SK-N-SH (cell line): ENCODE data around the gene WBP11.

DNA sequence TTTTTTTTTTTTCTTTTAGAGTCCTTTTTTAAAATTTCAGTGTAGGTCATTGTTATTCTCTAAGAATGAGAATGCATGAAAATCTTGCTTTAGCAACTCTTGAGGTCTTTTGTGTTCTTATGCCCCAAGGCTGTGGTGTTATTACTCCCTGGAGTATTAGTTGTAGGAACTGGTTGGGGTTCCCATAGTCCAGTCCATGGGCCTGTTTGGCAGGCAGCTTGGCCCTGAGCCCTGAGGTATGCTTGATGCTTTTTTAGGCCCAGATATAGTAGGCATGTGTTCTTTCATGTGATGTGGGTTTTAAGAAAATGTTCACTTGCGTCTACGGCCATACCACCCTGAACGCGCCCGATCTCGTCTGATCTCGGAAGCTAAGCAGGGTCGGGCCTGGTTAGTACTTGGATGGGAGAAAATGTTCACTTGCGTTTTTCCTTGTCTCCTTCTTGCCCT, 1.7 kb downstream of the FAM234B start:
- RRBS, result no CpG with 5 or more reads among the region's 9 CpGs
CAGE:
- cytosol, long polyA plus RNA, result no peak
- long polyA plus RNA, result no peak
- nucleus, long polyA plus RNA, result no peak

DNA sequence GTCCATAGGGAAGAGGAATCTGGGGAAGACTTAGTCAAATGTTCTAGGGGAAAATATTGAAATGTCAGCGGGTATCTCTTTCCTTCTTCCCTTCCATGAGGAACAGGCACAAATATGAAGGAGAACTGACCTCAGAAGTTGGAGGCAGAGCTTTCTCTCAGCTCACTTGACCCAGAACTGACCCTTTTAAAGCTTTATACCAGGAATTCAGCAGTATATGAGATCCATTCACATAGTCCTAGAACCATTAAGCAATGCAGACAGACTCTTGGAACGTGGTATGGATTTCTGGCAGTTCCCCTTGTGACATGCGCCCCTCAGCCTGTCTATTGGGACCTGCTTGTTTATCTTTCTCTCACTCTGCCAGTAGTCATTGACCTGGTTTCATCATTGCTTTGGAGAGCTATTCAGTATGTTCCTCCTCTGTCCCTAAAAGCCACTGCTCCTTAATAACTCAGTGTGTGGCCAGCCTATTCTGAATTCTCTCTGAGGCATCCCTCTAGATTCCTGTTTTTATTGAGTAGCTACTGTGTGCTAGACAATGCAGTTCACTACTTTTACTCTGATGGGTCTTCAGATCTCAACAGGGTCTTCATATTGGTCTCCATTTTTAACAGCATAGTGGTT, 43.1 kb upstream of the GSG1 start:
- RRBS, result no CpG with 5 or more reads among the region's 3 CpGs
CAGE:
- cytosol, long polyA plus RNA, result no peak
- long polyA plus RNA, result no peak
- nucleus, long polyA plus RNA, result no peak

- RRBS, result no CpG with 5 or more reads among the region's 17 CpGs
CAGE:
- cytosol, long polyA plus RNA, result no peak
- long polyA plus RNA, result no peak
- nucleus, long polyA plus RNA, result no peak
Measured at GRCh38 chr12:13172697-13174045, 23.4 kb upstream of the EMP1 start.

DNA sequence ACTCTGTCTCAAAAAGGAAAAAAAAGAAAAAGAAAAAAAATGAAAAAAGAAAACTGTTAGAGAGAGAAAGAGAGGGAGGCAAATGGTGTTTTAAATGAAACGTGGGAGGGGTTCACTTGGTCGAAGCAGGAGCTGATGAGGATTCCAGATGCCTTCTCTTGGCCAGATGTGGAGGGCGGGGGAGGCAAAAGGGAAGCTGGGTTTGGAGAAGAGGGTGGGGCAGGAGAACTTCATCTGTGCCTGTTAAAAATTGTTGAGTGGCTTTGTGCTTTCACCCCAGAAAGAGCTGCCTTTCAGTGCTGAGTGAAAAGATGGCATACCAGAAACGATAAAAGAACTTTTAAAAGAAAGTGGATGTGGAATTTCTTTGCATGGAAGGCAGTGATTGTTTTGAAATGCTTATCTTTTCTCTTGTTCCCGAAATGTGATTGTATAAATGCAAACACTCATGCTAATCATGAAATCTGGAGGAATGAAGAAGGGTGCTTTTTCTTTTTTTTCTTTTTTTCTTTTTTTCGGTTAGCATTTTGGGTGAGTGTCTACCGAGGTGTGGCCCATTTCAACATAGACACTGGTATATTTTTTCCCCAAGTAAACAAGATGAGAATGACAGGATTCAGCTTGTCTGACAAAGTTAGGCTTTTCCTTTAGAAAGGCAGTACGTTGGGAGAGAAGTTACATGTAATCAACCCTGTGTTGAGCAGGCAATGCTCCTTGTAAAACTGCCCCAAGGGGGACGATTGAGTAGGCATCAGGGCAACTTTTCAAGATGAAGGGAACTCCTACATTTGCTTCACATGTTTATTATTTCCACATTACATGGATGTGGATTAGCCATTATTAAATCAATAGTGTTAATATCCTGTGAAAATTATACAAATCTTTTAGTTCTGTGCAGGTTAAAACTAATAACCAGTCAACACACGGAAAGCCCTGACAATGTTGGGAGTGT, 1.5 kb downstream of the EMP1 start:
- RRBS, result no CpG with 5 or more reads among the region's 10 CpGs
CAGE:
- cytosol, long polyA plus RNA, result no peak
- long polyA plus RNA, result no peak
- nucleus, long polyA plus RNA, result start-site peak on the plus strand centred at position 418 of the sequence, 136 bp wide, 68 and 39 reads in 2 replicates

GRCh38 chr12:13208259-13208575, 11.7 kb downstream of the EMP1 start:
- RRBS, result no CpG with 5 or more reads among the region's 1 CpG
CAGE:
- cytosol, long polyA plus RNA, result no peak
- long polyA plus RNA, result no peak
- nucleus, long polyA plus RNA, result no peak

DNA sequence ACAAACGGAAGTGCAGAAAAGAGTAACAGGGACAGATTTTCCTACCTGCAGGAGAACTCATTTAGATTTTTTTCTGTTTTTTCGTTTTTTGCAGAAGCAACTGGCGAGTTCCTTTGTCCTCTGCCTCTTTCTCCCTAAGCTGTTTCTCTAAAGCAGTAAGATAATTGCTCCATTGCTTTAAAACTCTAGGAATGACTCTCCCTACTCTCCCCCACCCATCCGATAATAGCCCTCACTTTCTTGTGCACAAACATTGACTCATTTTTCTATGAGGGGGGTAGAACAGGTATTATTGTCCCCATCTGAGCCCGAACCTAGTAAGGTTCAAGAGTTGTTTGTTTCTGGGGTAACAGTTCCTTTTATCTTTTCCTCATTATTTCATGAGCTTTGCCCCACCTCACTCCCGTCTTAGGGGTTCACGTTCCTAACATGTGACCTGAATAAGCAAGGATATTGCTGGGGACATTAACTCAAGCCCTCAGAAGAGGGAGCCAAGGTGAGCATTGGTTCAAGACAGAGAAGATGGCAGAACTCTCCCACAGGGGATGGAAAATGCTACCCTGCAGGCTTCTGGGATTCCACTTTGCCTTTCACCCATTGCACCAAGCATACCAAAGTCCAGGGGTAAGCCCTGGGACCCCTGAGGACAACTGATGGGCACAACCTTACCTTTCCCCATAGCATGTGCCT, 190.6 kb downstream of the EMP1 start:
- RRBS, result no CpG with 5 or more reads among the region's 7 CpGs
CAGE:
- cytosol, long polyA plus RNA, result no peak
- long polyA plus RNA, result no peak
- nucleus, long polyA plus RNA, result no peak

- RRBS, result no CpG with 5 or more reads among the region's 12 CpGs
CAGE:
- cytosol, long polyA plus RNA, result no peak
- long polyA plus RNA, result no peak
- nucleus, long polyA plus RNA, result no peak
Measured at GRCh38 chr12:13390174-13390866, 193.8 kb downstream of the EMP1 start.

DNA sequence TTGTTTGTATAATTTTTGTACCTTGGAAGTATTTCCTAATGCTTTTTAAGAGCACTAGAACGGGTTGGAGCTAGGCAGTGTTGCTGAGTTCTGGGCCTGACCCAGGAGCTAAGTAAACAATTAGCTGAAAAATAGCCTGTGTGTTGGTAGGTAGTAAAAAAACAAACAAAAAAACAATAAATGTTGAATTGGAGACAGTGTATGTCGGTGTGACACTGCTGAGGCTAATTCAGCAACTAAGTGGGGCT, 244.4 kb downstream of the EMP1 start:
- RRBS, result no CpG with 5 or more reads among the region's 2 CpGs
CAGE:
- cytosol, long polyA plus RNA, result no peak
- long polyA plus RNA, result no peak
- nucleus, long polyA plus RNA, result no peak

DNA sequence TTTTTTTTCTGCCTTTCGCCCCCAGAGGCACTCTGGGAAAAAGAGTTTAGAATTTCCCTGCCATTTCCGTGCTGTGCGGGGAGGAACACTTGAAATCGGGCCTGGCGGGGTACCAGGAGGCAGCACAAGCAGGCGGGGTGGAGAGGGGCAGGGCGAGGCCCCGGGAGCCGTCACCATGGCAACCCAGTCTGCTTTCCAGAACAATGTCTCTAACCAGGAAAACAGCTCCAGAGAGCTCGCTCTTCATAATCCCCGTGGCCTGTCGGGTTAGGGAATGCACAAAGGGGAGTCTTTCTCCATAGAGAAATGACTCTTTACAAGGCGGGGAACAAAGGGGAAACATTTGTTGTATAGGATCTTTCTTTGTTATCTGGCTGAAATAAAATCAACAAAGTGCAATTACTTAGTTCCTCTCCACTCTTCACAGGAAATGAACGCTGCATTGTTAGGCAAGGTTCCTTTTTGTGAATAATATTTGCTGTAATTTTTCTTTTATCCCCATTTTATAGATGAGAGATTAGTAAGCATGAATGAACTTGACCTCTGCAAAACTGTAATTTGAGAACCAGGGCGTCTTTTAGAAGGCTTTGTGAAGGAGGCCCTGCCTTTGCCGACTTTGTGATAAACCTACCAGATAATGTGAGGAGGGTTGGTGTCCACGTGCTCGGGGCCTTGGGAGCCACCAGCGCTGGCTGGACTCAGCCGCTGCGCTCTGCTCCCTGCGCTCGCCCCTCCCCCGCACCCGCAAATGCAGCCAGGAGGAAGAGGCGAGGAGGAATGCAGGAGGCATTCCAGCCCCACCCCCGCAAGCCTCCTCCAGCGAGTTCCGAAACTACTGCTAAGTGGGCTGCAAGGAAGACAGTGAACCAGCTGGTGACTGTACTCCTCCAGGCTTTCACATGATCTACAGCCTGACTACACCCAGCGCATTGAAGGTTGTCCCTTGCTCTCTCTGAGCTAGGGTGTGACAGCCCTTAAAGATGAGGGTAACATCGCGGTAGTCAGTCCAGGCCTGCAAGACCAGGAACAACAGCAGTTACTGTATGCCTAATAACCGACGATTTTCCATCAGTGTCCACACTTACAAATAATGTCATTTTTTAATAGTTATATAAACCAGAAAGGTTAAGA, 105.1 kb upstream of the ATF7IP start:
- RRBS, result no CpG with 5 or more reads among the region's 34 CpGs
CAGE:
- cytosol, long polyA plus RNA, result no peak
- long polyA plus RNA, result no peak
- nucleus, long polyA plus RNA, result no peak

DNA sequence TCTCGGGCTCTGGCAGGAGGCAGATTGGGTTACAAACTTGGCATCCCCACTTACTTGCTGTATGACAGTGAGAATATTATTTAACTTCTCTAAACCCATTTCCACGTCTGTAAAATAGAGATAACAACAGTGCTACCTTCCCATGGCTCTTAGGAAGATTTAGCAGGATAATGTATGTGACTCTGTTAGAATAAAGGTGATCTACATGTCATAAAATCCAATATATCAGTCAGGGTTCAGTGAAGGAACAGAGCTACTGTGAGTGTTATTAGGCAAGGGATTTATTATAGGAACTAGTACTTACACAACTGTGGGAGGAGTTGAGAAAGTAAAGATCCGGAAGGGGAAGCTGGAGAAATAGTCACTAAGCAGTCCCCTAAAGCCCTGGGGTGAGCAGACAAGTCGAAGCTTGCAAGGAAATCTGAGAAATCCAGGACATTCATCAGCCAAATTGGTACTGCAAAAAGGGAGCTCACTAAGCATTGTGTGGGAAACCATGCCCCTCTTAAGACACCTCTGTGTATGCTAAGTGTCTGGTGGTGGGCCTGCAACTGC, 92.0 kb upstream of the ATF7IP start:
- RRBS, result no CpG with 5 or more reads among the region's 4 CpGs
CAGE:
- cytosol, long polyA plus RNA, result no peak
- long polyA plus RNA, result no peak
- nucleus, long polyA plus RNA, result no peak

DNA sequence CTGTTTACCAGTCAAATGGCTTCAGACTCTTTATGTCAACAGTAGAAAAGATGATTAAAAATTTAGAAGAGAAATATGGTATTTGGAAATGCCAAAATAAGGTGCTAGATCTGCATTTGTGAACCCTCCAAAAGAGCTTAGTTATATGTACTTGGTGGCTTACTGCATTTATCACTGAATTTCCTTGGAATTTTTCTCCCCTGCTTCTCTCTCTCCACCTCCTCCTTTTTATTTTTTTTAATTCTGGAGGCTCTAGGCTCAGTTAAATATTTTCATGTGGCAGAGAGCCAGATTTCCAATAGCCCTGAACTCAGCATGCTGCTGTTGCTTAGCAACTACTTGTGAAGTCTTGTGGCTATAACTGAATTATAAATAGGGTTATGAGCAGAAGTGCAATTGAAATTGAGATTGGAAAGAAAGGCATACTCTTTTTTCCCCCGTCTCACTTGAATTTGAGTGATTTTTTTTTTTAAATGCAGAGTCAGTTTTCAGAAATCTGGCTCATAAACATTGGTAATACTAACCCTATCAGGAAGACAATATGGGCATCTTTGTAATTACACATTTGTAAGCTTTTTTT, 38.2 kb downstream of the ATF7IP start:
- RRBS, result no CpG with 5 or more reads among the region's 1 CpG
CAGE:
- cytosol, long polyA plus RNA, result no peak
- long polyA plus RNA, result no peak
- nucleus, long polyA plus RNA, result no peak

- RRBS, result 0% methylated on average over 2 of the region's 23 CpGs
CAGE:
- cytosol, long polyA plus RNA, result no peak
- long polyA plus RNA, result no peak
- nucleus, long polyA plus RNA, result no peak
Measured at GRCh38 chr12:14775075-14775809, 1.0 kb downstream of the H2AJ start.

GRCh38 chr12:14793457-14794140, 9.7 kb downstream of the WBP11 start:
- RRBS, result no CpG with 5 or more reads among the region's 5 CpGs
CAGE:
- cytosol, long polyA plus RNA, result no peak
- long polyA plus RNA, result no peak
- nucleus, long polyA plus RNA, result no peak

DNA sequence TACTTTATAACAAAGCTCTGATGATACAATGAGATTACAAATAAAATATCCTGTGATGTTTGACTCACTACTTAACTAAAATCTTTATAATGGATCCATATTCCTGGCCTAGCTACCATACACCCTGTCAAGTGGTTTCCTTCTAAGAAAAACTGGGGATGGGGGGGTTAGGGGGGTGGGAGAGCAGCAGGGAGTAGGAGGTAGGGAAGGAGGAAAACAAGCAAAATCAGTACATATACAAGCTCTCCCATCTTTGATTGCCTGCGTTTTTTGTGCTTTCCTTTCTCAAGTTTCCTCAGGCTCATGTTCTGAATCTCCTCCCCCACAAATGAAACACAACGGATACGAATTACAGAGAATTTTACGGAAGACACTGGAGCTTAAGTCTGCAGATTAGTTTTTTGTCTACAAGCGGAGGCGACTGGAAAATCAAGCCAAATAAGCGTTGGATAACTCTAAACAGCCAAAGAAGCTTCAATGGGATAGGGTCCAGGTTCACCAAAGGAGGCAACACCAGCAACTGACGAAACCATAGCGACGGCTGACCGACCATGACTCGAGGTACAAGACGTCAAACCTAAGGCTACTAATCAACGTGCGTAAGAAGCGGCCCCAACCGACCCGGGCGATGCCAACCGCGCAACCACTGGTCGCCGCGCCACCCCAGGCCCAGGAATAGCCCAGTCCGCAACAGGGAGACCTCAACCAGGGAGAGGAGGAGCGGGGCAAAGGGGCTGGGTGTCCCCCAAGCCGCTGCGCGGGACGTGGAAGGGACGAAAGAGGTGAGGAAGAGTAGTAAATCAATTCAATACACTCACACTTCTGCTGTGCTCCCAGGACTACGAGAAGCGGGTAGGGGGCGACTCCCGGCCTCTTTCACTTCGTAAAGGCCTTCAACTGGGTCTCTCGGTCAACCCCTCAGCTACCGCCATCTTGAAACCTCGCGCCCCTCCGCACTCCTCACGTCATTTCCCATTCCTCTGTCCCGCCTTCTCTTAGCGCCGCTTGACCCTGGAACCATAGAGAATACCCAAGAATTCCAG, at the start of gene WBP11:
Gene WBP11, minus strand, starts transcription at position 945 of the 1,043 bp plus-strand sequence.
- RRBS, result no CpG with 5 or more reads among the region's 45 CpGs
CAGE:
- cytosol, long polyA plus RNA, result start-site peak on the minus strand centred at position 915 of the sequence, 99 bp wide, 1,071 and 1,878 reads in 2 replicates
- long polyA plus RNA, result start-site peak on the minus strand centred at position 915 of the sequence, 99 bp wide, 1,406 and 1,793 reads in 2 replicates
- nucleus, long polyA plus RNA, result start-site peak on the minus strand centred at position 905 of the sequence, 81 bp wide, 87 and 956 reads in 2 replicates

GRCh38 chr12:14842384-14842810, 929 bp downstream of the ART4 start:
- RRBS, result no CpG with 5 or more reads among the region's 2 CpGs
CAGE:
- cytosol, long polyA plus RNA, result no peak
- long polyA plus RNA, result no peak
- nucleus, long polyA plus RNA, result no peak

DNA sequence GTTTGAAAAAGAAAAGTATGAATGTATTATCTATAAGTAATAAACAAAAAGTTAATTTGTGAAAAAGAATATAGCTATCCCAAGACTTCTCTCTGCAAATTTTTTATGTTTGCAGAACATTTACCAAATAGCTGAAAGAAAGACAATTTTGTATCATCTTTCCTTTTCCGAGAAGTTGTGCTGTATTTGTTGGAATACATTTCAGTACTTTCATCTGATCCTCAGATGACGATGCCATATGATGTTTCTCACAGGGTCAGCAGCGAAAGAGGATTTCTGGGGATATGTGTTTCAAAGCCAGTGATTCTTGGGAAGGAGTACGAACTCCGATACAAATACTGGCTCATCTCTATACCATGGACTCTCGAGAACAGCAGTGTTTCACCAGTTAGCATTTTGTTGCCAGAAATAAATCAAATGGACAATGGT, 10.7 kb upstream of the MGP start:
- RRBS, result no CpG with 5 or more reads among the region's 6 CpGs
CAGE:
- cytosol, long polyA plus RNA, result no peak
- long polyA plus RNA, result no peak
- nucleus, long polyA plus RNA, result no peak

DNA sequence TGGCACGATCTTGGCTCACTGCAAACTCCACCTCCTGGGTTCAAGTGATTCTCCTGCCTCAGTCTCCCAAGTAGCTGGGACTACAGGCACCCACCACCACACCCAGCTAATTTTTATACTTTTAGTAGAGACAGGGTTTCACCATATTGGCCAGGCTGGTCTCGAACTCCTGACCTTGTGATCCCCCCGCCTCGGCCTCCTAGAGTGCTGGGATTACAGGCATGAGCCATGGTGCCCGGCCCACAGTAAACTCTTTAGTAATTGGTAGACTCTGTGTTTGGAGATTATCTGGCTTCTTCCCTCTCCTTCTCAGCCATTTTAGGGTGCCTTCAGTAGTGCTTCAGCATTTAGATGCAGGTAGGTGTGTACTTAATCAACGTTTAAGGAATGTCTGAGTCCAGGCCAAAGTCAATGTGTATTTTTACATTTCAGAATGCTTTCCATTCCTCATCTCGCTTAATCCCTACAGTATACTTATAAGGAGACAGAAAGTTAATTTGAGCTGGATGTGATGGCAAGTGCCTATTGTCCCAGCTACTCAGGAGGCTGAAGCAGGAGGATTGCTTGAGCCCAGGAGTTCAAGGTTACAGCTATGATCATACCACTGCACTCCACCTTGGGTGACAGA, 20.4 kb upstream of the MGP start:
- RRBS, result no CpG with 5 or more reads among the region's 7 CpGs
CAGE:
- cytosol, long polyA plus RNA, result no peak
- long polyA plus RNA, result no peak
- nucleus, long polyA plus RNA, result no peak

DNA sequence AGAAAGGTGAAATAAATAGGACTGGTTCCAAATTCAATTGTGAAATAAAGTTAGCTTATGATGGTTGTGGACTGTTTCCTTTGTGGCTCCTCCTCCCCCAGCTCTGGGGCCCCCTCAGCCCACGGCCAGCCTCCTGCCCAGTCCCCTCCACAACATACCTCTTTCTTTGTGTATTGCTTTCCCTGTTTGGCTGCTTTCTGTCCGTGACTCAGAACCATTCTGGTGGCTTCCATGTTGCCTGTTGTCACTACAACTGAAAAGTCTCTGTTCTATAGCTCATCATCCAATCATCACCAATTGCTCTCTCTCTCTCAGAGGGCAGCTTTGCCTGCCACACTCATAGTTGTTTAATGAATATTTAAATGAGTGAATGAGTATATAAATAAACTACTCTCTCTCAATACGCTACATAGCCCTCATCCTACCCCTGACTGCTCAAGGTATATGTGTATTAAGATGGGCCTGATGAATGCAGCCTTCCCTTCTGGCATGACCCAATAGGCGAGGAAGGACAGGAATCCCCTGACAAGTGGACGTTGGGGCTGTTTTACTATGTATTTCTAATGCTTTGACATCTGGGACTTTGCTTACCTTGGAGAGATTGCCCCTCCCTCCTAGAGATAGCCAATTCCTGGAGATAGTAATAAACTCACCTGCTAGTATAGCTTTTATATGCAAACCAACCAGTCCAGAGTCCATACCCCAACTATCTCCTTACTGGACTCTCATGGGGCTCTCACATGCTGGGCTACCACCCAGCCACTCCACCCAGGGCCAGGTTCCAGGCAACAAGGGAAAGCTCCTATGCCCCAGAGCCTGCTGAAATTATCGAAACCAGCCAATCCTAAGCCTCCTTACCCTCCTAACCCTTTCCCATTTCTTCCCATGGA, 25.2 kb upstream of the MGP start:
- RRBS, result no CpG with 5 or more reads among the region's 6 CpGs
CAGE:
- cytosol, long polyA plus RNA, result no peak
- long polyA plus RNA, result no peak
- nucleus, long polyA plus RNA, result no peak

DNA sequence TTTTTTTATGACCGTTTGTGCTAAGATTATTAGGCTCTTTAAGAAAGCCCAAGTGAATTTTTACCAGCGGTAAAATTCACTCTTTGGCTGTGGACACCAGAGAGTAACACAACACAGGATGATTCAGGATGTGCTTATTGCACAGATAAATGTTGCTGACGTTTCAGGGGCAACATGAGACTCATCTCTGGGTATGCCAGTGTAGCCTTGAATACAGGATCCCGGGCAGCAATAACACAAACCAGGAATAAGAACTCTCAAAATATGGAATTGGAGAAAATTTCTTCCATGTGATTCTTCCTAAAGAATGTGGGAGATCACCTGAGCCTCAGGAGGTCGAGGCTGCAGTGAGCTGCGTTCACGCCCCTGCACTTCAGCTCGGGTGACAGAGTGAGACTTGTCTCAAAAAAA, 2.7 kb downstream of the ARHGDIB start:
- RRBS, result no CpG with 5 or more reads among the region's 8 CpGs
CAGE:
- cytosol, long polyA plus RNA, result no peak
- long polyA plus RNA, result no peak
- nucleus, long polyA plus RNA, result no peak

- RRBS, result no CpG with 5 or more reads among the region's 4 CpGs
CAGE:
- cytosol, long polyA plus RNA, result no peak
- long polyA plus RNA, result no peak
- nucleus, long polyA plus RNA, result no peak
Measured at GRCh38 chr12:14980956-14981481, 8.2 kb downstream of the PDE6H start.